Thoracic aorta (tissue), 1 donor: ENCODE measurements around a stretch of chr5.

DNA sequence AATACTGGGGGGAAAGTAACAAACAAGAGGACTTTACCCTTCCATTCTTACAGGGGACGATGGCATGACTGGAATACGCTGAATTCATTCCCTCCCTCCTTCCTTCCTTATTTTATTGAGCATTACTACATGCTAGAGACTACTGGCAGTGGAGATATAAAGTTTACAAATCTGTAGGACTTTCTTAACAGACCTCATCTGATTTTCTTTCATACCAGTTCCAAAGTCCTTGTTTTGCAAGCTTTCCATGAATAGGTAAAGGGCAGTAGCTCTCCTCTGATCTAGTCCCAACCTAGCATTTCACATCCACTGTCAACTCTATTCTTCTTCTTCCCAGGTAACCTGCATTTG is 150.7 kb downstream of the ARHGAP26 start:
- RAMPAGE, long total RNA = no peak

GRCh38 chr5:142977544-142977991 is 207.4 kb downstream of the ARHGAP26 start:
- RAMPAGE, long total RNA = no peak

DNA sequence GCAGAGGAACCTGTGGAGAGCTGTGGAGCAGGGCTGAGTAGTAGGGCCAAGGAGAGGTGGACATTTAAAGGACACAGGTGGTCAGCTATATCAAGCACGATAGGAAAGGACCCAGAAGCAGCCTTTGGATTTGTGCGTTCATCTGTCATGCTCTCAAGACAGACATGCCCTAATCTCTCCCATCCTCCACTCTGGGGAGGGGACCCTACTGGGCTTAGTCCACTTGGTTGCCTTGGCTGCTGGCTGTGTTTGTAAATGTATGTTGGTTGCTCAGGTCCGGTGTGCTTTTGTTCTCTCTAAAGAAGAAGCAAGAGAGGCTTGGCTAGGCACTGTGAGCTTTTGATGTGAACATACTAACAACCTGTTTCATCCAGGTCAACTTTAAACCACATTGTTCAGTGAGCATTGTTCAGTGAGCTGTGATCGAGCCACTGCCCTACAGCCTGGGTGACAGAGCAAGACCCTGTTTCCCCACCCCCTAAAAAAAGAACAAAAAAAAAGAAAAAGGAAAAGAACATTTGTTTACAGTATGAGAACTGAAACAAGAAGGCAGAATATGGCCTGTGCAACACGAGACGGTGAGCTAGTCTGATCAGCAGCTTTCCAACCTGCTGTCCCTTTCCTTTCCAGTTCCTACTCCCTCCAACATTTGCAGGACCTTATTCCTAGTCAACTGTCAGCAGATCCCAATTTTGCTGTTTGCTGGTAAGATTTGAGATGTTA is 228.2 kb downstream of the ARHGAP26 start:
- RAMPAGE, long total RNA = no peak

GRCh38 chr5:143003228-143003469 is 233.0 kb downstream of the ARHGAP26 start:
- RAMPAGE, long total RNA = no peak

DNA sequence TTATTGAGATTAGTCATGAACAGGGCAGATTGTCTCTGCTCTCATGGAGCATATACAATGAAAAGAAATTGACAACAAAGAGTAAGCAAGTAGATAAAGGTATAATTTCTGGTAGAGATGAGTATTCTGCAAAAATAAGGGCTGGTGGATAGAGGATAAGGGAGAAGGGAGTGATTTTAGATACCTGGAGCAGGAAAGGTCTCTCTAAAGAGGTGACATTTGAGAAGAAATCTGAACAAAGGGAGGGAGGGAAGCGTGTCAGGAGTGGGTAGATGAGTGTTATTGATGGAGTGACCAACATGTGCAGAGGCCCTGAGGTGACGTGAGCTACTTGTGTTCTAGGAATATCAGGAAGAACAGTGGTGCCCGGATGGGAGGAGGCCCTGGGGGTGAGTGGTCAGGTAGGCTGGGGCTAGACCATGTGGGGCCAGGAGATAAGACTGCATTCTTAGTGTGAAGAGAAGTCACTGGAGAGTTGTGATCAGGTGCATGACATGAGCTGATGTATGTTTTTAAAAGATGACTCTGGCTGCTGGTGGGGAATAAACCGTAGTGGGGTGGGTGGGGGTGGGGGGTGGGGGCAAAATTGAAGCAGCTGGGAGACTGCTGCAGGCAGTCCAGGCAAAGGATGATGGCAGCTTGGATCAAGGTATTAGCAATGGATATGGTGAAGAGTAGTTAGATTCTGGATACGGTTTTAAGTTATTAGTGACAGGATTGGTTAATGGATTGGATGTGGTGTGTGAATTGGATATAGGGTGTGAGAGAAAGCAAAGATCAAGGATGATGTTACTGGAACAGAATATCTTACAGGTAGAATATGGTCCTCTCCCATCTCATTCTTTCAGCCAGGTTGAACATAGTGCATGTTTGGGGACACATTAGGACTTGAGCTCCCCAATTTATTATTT is 256.3 kb downstream of the ARHGAP26 start:
- RAMPAGE, long total RNA = no peak

DNA sequence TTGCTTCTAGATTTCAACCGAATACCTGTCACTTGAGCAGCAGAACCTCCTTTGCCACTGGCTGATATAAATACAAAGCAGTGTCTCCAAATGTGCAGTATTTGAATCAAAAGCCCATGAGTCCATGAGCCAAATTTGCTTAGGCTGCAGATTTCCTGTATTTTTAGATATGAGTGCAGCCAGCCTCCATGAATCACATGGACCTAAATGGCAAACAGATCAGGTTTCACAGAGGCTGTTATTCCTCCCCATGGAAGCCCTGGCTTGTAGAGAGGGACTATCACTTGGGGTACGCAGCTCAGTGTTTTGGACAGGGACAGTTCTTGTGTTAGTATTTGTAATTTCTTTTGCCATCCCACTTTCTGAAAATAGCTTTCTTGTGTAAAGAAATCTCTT is 272.2 kb downstream of the ARHGAP26 start:
- RAMPAGE, long total RNA = no peak

DNA sequence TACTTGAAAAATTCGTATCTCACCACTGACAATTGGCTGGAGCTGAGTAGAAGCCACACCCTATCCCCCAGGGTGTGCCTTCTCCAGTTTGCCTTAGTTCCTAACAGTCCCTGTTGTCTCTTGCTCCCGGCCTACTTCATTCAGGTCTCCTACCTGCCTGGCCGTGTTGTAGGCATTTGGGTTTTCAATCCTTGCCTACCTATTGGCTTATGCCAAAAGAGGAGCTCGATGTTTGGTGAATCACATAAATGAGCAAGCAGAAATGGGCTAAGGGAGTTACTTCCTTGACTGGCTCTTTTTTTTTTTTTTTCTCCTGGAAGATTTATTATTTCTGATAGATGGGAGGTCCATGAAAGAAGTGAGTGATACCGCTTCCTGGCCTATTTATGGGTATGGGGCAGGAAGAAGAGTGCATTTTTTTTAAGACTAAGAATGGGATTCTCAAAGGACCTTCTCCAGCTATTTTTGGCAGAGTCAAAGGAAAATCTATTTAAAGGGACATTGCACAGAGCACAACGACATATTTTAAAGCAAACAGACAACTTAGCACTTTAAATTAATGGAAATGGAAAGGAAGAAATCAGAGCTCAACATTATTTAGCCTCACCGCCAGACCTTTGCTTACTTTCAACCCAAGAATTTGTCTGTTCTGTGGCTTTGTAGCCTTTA is 294.1 kb downstream of the ARHGAP26 start:
- RAMPAGE, long total RNA = no peak

GRCh38 chr5:143170358-143171144 is 232.9 kb downstream of the NR3C1 start:
- RAMPAGE, long total RNA = no peak

DNA sequence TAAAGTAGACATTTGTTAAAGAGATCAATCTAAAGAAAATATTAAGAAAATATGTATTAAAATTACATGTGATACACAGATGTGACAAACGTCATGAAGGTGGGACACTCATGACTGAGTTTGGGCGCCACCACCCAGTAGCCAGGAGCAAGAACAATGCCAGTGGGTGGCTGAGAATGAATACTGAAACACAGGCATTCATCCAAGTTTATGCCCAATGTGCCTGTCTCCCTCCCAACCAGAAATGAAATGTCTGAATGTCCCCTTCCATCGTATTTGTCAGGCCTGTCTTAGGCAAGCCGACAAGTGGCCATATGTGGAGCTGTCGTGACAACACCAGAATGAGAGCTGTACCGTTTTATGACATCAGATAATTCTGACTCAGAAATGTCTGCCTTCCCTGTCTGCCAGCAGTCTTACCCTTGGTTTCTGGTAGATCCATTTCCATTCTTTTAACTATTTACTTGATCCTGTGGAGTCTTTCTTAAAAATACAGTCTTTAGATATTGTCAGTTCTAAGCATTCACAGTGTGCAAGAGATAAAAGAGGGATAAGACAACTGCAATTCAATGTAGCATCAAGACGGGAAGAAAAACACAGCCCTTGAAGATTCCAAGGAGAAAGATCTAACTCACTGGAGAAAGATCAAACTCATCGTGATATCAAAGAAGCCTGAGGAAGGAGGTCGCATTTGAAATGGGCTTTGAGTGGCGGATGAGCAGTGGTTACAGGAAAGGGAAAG is 211.7 kb downstream of the NR3C1 start:
- RAMPAGE, long total RNA = no peak

- RAMPAGE, long total RNA = no peak
These were observed 182.7 kb downstream of the NR3C1 start for GRCh38 chr5:143220581-143221480.

DNA sequence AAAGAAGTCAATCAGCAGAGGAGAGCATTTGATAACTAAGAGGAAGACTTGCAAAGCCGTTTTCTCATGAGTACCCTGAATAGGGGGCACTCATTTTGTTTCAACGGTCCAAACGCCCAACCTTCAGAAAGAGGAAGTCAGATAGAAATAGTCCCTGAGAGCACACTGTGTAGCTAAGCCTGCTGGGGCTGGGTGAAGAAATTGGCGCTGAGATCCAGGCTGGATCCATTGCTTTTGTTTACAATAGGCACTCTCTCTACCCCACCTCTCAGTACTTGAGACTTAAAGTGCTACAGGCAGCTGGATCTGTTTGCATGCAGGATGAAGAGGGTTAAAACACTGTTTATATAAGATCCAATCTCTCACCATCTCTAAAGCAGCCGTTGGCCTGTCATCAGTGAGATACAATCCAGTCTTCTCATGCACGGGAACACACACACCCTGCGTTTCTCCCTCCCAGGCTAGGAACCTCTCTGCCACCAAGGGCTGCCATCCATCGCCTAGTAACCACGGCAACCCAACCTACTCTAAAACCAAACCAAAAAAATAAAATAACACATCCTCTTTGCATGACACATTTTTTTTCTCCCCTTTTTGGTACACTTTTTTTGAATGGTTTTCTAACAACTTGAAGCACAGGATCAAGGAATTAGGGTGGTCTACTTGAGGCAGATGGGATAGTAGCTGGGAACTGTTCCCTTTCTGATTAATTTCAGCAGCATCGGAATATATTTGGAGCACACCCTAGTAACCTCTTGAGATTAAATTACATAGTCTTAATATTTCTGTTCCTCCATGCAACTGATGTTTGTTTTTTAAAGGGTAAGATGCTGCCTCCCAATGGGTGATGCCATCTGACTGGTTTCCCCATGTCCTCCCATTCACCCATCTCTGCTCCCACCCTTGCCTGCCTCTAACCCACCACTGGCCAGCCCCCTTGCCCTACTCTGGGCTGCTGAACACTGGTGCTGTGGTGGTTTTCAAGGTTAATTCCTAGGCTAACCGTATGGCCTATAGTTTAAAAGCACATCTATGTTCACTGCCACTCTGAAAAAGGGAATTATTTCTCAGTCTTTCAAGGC is 180.5 kb downstream of the NR3C1 start:
- RAMPAGE, long total RNA = no peak

DNA sequence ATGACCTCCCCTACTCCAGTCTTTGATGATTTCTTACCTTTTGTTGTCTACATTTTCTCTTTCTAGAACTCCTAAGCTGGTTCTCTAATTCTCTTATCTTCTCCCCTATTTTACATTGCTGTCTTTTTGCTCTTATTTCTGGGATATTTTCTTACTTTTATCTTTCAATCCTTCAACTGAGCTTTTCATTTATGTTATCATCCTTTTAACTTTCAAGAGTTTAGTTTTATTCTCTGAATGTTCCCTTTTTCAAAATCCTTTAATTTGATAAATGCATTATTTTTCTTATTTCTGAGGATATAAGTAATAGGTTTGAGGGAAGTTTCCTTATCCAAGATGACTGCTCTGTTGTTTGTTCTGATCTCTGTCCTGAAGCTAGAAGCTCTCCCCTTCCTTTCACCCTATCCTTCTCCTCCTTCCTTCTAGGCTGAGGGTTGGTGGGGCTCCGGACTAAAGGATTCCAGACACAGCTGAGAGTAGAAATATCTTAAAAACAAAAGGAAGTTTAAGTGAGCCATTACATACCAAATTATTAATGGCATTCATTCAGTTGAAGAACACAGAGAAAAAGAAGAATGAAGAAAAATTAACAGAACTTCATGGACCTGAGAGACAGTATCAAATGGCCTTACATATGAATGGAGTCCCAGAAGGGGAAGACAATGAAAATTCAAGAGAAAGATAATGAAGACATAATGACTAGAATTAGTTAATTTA is 64.0 kb downstream of the NR3C1 start:
- RAMPAGE, long total RNA = no peak

DNA sequence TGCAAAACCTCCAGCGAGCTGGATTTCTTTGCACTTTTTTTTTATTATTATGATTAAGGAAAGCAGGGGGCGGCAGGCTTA is 997 bp upstream of the NR3C1 start:
- RAMPAGE, long total RNA = no peak

- RAMPAGE, long total RNA = no peak
These were observed 2.0 kb upstream of the NR3C1 start for GRCh38 chr5:143405535-143405792.

DNA sequence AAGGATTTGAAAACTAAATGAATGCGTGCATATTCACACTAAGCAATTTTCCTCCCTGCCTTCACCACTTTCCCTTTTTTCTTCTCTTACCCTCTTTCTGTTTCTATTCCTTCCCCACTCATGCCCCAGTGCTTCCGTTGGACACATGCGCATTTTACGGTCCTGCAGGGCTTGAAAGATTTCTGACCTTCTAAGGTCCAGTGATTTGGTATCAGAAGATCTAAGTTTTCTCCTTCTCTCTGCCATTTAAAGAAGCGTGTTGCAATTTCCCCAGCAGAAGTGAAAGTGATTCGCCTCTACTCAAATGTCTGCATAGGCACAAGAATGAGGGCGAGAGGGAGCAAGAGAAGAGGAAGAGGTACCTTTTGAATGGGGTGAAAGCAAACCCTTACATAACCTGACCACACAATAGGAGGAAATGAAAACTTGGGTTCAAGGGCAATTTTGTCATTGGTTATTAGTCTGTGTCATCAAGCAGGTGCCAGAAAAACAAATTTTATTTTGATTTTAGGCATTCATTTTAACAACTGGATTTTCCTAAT is 31.7 kb upstream of the NR3C1 start:
- RAMPAGE, long total RNA = no peak

DNA sequence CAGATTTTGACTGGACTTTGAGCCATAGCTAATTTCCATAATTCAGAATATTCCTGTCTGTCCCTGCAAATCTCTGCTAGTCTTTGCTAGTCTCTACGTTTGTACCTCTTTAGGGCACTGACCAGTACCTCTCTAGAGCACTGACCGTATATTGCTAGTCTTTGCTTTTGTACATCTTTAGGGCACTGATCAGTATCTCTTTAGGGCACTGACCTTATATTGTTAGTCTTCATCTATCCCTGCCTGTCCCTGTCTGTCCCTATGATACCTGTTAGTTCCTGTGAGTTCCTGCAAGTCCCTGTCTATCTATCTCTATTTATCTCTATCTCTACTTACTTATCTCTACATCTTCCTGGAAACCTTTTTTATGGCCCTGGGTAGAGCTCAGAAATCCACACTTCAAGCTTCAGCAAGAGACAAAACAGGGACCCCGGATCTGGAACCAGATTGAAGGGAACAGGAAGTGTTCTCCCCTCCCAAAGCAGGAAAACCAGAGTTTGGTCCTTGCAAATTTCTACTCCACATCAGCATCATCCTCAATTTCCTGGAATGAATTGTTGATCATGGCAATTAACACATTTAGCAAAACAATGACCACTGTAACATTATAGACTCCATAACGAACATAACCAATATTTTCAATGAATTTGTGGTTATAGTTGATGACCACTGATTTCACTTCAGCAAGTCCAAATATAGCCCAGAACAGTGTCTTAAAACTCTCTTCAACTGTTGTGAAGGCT is 107.0 kb downstream of the PRELID2 start:
- RAMPAGE, long total RNA = no peak

DNA sequence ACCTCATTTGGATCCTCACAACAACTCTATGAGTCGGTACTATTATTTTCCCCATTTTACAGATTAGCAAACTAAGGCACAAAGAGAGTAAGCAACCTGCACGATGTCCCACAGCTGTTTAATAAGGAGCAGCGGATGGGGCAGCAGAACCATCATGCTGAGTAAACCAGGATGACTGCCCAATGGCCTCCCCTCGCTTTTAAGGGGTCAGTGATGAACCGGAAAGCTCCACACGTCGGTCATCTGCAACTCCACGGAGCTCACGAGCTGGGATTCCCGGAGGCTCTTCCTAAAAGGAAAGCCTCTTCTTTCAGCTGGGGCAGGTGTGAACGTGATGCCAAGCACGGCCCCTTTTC is 520 bp downstream of the PRELID2 start:
- RAMPAGE, long total RNA = no peak

DNA sequence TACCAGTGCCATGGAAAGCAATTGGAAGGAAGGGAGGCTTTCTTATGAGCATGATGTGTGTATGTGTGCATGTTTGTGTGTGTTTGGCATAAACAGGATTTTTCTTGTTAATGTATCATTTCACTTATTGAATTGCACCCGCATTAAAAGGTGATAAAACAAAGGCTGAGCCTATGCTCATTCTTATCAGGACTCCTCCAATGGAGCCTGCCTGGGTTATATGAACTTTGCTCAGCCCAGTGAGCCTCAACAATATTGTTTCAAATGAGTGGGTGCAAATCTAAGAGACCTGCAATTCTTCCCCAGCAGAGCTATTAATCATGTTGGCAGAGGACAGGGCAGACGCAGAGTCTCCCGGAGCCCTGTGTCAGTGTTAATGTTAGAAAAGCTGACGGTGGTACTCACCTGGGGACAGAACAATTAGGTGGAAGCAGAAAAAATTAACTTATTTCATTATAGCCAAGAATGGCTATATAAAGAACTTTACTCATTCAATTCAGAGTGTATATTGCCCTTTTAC is 71.6 kb downstream of the SH3RF2 start:
- RAMPAGE, long total RNA = no peak

DNA sequence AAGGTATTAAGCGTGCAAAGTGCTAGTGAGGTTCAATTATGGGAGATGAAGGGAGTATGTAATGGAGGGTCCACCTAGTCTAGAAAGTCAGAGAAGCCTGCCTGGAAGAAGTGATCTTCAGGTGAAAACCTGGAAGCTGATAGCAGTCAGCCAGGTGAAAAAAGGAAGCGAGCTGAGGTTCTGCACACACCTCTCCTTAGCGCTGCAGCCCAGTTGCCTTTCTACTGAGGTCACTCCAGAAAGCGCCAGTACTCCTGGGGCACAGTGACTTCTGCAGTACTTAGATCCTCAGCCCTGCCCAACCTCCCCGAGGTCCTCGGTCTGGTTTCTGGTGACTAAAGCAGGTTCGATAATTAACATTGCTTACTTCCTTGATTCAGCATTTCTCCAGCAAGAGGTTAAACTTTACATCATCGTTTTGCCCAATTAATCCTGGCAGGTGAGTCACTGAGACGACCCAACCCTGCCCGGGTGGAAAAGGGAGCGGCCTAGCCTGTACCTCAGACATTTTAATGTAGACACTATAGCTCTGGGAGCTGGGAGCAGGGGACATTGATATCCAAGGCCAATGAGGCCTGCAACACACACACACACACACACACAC is 77.7 kb downstream of the PLAC8L1 start:
- RAMPAGE, long total RNA = no peak

GRCh38 chr5:146040607-146041084 is 64.7 kb downstream of the PLAC8L1 start:
- RAMPAGE, long total RNA = no peak